Osteocyte (in vitro differentiated cells): ENCODE measurements around the gene EIF2S3B.

DNA sequence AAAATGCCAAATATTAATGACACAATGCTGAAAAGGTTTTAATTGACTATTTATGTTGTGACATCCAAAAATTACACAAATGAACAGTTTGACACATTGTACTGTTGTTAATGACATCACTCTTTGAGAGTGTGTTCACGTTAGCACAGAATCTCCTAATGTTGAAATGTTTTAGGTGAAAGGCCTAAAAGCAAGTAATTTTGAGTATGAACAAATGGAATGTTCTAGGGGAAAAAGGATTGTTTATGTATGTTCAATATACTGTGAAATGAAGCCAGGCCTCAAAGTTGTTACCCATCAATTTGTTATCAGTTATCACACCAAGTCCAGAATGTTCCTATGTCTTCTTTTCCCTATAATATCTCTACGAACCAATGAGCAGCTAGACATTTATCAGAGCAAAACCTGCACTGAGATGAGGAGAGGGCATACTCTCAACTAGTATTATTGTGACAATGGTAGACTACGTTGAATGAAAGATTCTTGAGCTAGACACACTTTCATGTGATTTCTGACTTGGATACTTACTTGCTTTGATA is 796 bp downstream of the KLRD1 start:
- PRO-cap: no peak

GRCh38 chr12:10369829-10370326 is 20.0 kb downstream of the KLRK1 start:
- PRO-cap: no peak

DNA sequence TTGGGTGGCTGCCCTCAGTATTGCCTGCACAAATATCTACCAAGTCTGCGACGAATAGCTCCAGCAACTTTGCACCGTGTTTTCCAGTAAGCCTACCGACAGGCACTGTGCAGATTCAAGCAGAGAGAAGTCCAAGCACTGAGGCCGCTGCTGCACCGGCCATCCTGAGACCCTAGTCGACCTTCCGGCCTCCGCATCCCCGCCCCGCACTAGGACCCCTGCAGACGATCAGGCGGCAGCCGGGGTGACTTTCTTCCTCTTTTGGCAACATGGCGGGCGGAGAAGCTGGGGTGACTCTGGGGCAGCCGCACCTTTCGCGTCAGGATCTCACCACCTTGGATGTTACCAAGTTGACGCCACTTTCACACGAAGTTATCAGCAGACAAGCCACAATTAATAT is at the start of gene EIF2S3B:
Gene EIF2S3B, plus strand, starts transcription at position 257 of the 400 bp plus-strand sequence.
- PRO-cap: no peak

DNA sequence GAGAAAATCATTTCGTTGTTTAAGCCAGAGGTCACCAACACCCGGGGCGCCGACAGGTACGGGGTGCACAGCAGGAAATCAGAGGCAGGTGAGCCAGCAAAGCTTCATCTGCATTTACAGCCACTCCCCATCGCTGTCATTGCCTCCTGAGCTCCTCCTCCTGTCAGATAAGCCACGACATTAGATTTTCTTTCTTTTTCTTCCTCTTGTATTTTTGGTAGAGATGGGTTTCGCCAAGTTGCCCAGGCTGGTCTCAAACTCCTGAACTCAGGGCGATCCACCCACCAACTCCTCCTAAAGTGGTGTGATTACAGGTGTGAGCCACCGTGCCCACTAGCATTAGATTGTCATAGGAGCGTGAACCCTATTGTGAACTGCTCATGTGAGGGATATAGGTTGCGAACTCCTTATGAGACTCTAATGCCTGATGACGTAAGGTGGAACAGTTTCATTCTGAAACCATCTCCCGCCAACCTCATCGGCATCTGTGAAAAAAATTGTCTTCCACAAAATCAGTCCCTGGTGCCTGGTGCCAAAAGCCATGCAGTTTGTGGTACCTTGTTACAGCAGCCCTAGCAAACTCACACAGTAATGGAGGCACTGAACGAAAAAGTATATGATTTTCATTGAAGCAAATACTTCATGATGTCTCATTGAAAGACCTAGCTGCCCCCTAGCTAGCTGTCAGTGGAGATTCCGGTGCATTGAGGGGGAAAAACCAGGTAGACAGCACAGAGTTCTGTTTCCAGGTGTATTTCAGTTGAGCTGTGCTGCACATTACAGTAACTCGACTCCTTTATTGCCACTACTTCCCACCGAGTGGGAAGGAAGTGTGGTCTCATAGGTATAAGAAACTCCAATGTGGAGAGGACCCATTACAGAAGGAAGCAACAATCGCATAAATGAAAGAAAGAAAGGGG is 1.4 kb downstream of the STYK1 start:
- PRO-cap: no peak

DNA sequence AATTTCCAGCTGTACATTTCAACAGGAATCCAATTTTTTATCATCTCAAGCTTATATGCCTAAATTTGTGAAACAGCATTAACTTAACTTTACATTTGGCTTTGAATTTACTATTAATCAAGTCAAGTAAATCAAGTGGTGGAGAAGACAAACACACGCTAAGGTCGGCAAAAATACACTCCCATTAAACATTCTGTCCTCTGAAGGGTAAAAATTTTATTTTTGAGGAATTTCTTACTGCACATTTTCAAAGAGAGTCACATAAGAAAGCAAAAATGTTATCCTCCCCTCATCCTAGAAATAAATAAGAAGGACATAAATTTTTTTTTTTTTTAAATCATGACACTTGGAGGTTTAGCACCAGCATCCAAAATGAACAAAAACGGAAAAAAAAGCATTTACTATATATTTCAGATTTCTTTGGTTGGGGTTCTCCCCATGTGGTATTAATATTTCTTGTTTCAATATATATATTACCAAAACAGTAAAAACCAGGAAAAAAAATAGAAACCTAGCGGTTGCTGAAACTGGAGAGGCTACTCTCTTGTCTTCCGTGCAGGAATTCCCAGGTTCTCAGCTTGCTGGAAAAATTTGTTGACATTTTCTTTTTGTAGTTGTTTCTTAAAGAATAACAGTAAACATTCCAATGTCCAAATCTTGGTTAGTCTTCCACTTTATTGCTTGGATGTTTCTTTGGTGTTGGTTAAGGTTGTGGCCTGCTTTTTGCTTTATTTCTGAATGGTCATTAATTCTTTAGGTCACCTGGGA is 24.0 kb downstream of the YBX3 start:
- PRO-cap: no peak

GRCh38 chr12:10712204-10713555 is 10.4 kb downstream of the YBX3 start:
- PRO-cap: no peak

- PRO-cap: bidirectional peak, plus-strand start at chr12:10722117, minus-strand start at chr12:10721821
These were observed 1.6 kb downstream of the YBX3 start for GRCh38 chr12:10721649-10721866.

- PRO-cap: no peak
These were observed 69.2 kb upstream of the ETV6 start for GRCh38 chr12:11580126-11580903.

GRCh38 chr12:11638386-11638939 is 11.0 kb upstream of the ETV6 start:
- PRO-cap: no peak

DNA sequence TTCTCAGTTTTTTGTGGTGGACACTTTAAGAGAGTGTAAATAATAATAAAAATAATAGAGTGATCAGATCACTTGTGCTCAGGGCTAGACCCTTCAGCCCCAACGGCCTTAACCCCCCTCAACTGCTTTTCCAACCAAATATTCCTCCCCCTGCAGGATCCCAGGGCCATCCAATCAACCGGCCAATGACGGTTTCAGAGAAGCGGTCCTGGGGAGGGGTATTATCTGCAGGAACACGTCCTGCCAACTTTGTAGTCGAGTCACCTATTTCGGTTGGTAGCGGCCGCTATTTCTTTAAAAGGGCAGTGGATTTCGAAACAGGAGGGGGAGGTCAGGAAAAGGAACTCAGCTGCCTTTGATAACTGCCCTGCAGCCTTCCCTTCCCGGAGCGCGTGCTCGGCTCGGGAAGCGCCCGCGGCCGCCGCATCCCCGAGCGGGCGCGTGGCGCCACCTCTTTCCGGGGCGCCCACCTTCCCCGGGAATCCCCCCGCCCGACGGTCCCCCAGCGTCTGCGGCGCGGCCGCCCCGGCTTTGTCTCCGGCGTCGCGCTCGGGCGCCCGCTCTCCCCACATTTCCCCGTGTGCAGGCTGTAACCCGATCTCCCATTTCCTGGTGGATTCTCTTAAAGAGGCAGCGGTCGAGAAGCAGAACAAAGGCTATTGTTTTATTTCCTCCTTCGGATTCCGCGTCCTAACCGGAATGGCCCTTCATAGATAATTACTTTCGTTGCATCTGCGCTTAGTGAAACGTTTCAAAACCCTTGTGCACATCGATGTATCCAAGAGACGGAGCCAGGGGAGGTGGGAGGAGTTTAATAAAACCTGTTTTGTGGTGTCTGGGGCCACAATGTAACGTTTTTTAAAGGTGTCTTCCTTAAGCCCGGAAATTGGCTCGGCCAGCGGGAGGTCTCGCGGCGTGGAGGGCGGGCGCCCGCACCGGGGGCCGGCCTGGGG is 662 bp upstream of the ETV6 start:
- PRO-cap: bidirectional peak, plus-strand start at position 606 of the sequence, minus-strand start at position 582 of the sequence

- PRO-cap: no peak
These were observed 13.3 kb downstream of the ETV6 start for GRCh38 chr12:11662775-11663207.

- PRO-cap: no peak
These were observed 117.0 kb downstream of the ETV6 start for GRCh38 chr12:11766271-11767065.

DNA sequence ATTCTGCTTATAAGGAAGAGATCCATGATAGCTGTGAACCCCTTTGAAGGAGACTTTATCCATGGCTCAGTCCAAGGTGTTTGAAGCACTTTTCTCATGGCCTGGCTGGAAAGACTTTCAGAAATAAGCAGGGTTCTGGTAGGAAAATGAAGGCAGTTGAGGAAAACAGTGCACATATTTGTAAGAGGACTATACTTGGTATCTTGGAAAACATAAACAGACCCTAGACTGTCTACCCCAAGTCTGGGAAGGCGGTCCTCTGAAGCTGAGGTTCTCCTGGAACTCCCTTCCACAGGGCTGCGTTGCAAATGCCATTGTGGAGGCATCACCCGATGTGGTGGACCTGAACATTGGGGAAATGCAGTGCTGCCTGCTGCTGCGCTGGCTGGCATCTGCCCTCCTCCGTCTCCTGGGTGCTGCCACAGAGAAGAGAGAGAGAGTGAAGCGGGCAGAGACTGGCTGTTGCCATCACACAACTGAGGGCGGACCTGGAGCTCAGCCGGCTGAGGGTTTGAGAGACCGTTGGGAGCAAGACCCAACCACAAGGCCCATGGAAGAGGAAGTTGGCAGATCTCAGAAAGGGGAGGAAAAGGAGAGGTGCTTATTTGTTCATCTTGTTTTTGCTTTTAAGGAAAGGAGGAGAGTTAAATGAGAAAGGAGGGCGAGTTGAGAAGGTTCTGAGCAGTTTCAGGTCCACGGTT is 124.2 kb downstream of the ETV6 start:
- PRO-cap: no peak

GRCh38 chr12:11836013-11836736 is 186.7 kb downstream of the ETV6 start:
- PRO-cap: no peak

GRCh38 chr12:11837027-11837419 is 187.5 kb downstream of the ETV6 start:
- PRO-cap: no peak

- PRO-cap: no peak
These were observed 1.1 kb upstream of the MANSC1 start for GRCh38 chr12:12350934-12351708.

DNA sequence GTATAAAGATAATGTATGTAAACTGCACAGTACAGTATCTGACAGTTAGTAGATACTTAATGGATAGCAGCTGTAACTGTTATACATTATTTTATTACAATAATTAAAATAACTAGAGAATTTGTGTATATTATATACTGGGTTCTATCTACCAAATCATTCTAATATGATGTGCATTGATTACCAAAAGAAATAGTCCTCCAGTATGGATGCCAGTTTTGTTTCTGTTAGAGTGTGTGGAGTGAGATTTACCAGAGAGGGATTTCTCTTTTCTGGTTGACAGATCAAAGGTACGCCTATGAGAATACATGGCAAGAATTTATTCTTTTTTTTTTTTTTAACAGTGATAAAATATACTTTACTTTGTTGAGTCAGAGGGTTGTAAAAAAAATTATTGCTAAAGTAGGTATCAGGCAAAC is 94.0 kb downstream of the BORCS5 start:
- PRO-cap: no peak

- PRO-cap: no peak
These were observed 95.3 kb downstream of the DUSP16 start for GRCh38 chr12:12467104-12468079.

GRCh38 chr12:12481436-12482127 is 81.1 kb downstream of the DUSP16 start:
- PRO-cap: no peak

- PRO-cap: no peak
These were observed 62.3 kb downstream of the DUSP16 start for GRCh38 chr12:12500317-12500806.